Skeletal muscle tissue (tissue), 7 donors: ENCODE data around the gene PLPP7.

DNA sequence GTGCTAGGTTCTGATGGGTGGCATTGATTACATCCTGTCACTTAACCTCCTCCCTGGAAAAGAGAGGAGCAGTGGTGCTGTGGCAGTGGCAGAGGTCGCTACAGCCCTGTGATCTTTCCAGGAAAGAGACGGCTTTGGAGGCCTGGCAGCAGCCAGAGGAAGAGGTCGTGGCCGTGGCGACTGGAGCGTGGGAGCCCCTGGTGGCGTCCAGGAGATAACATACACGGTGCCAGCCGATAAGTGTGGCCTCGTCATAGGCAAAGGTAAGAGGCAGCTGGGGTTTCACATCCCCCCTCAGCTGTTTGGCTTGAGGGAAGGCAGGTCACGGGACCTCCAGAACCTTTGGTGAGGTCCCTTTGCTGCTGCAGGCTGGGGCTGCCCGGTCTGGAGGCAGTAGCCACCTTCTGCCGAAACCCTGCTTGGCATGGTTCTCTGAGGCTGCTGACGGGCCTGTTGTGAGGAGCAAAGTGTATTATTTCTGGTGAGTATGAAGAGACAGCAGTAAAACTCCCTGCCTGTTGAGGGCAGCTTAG, 38.1 kb upstream of the PRDM12 start:
- PRO-cap, 3 experiments, result no peak in any of the 3 experiments
- RAMPAGE, long total RNA, result no peak
- RRBS, 2 experiments, result no CpG with 5 or more reads among the region's 14 CpGs

GRCh38 chr9:130719522-130719990, 26.0 kb downstream of the EXOSC2 start:
- PRO-cap, 3 experiments, result no peak in any of the 3 experiments
- RAMPAGE, long total RNA, result no peak
- RRBS, 2 experiments, result no CpG with 5 or more reads among the region's 3 CpGs

GRCh38 chr9:130782583-130782906, 52.5 kb upstream of the ABL1 start:
- PRO-cap, 3 experiments, result peak in 1 of 3 experiments; most common minus-strand start chr9:130782735 (in 1)
- RAMPAGE, long total RNA, result no peak
- RRBS, 2 experiments, result no CpG with 5 or more reads among the region's 4 CpGs

GRCh38 chr9:130788782-130789883, 45.9 kb upstream of the ABL1 start:
- PRO-cap, 3 experiments, result no peak in any of the 3 experiments
- RAMPAGE, long total RNA, result no peak
- RRBS, 2 experiments, result no CpG with 5 or more reads among the region's 5 CpGs

GRCh38 chr9:130880394-130880917, 16.2 kb downstream of the QRFP start:
- PRO-cap, 3 experiments, result no peak in any of the 3 experiments
- RAMPAGE, long total RNA, result no peak
- RRBS, 2 experiments, result no CpG with 5 or more reads among the region's 10 CpGs

DNA sequence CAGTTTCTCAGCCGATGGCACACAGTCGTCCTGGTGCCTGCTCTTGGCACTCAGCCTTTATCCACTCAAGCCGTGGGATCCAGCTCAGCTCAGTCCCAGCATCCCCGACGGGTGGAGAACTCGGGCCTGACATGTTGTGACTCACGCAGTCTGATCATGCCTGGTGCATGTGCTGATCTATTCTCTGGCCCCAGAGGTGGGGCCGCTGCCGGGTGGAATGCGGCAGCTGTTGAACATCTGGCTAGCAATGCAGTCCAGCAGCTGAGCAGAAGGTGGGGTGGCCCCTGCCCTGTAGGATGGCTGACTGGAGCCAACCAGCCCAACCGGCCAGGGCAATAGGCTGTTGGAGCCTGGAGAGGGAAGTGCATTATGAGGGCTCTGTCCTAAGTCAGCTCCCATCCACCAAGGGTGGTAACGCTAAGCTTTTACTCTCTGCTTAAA, 1.7 kb upstream of the AIF1L start:
- PRO-cap, 3 experiments, result no peak in any of the 3 experiments
- RAMPAGE, long total RNA, result no peak
- RRBS, 2 experiments, result 9 to 10% methylated on average over 3 of the region's 12 CpGs

DNA sequence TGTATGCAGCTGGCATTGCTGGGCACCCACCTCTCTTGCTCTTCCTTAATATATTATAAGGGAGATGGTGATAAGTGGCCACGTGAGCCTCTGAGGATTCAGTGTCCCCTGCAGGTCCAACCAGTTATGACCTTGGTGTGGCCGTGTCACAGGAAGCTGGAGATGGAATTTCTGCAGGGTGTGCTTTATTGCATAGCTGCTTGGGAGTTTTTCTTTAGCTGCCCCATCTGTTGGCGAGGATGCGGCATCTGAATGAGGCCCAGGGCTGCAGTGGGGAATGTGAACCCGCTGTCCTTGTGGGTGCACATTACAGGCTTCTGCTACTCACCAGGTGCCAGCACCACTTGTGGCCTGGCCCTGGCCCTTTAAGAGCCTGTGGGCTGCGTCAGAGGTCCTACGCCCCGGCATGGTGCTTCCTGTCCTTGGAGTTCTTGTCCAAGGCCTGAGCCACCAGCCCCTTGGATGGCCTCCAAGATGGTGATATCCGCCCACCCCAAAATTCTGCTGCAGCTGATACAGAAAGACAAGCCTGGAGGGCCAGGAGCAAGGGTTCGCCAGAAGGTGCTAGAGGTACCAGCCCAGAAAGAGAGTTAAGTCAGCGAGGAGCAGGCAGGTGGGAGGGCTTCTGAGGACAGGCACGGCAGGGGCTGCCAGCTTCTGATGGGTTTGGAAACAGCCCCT, 6.2 kb downstream of the AIF1L start:
- PRO-cap, 3 experiments, result no peak in any of the 3 experiments
- RAMPAGE, long total RNA, result no peak
- RRBS, 2 experiments, result no CpG with 5 or more reads among the region's 12 CpGs

- PRO-cap, 3 experiments, result no peak in any of the 3 experiments
- RAMPAGE, long total RNA, result no peak
- RRBS, 2 experiments, result no CpG with 5 or more reads among the region's 8 CpGs
Measured at GRCh38 chr9:131162159-131163360, 37.2 kb downstream of the NUP214 start.

- PRO-cap, 3 experiments, result no peak in any of the 3 experiments
- RAMPAGE, long total RNA, result no peak
- RRBS, 2 experiments, result 72 to 83% methylated on average over 7 of the region's 27 CpGs
Measured at GRCh38 chr9:131235124-131236249, 40.8 kb downstream of the FAM78A start.

DNA sequence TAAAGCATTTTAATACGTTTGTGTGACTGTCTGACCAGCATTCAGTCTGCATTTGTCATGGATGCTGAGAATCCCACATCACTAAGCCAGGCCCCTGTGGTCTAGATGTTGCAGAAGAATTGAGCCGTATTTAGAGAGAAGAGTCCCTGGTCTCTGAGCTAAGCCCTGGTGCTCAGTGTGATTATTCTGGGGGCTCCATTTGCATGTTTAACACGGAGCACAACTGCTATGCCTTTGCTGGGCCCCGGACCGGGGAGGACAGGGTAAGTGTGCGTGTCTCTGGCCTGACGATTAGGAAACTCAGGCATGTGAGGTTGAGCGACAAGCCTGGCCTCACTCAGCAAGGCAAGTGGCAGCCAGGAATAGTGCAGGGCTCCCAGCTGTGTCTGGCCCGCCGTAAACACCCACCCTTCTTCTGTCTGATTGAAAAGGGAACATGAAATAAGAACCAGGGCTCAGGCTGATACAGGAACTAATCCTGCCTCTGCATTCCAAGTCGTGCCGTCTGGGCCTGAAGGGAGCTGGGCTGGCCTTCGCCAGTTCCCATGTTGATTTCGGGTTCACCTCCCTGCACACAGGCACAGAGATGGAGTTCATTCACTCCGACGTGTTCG, 22.3 kb downstream of the FAM78A start:
- PRO-cap, 3 experiments, result peak in 1 of 3 experiments; most common plus-strand start position 494 of the sequence (in 1); most common minus-strand start position 260 of the sequence (in 1)
- RAMPAGE, long total RNA, result no peak
- RRBS, 2 experiments, result no CpG with 5 or more reads among the region's 17 CpGs

GRCh38 chr9:131255060-131255518, 21.2 kb downstream of the FAM78A start:
- PRO-cap, 3 experiments, result no peak in any of the 3 experiments
- RAMPAGE, long total RNA, result no peak
- RRBS, 2 experiments, result no CpG with 5 or more reads among the region's 9 CpGs

- PRO-cap, 3 experiments, result peak in 3 of 3 experiments; most common plus-strand start chr9:131289720 (in 2); most common minus-strand start chr9:131289331 (in 2)
- RAMPAGE, long total RNA, result start-site peak on the plus strand at chr9:131289812-131289899, 44 and 46 reads in 2 replicates
- RRBS, 2 experiments, result 6 to 12% methylated on average over 12 of the region's 45 CpGs
Measured at GRCh38 chr9:131288799-131290029, at the start of gene PLPP7. Gene PLPP7, plus strand, starts transcription at chr9:131289723.

DNA sequence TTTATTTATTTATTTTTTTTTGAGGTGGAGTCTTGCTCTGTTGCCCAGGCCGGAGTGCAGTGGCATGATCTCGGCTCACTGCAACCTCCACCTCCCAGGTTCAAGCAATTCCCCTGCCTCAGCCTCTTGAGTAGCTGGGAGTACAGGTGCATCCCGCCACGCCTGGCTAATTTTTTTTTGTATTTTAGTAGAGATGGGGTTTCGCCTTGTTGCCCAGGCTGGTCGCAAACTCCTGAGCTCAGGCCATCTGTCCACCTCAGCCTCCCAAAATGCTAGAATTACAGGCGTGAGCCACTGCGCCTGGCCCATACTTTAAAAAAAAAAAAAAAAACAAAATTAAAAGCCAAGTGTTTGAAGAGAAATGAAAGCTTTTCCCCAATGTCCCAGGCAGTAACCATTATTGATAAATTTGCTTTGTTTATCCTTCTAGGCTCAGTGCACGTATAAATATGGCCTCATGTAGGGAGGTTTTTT, 9.5 kb downstream of the PRRC2B start:
- PRO-cap, 3 experiments, result no peak in any of the 3 experiments
- RAMPAGE, long total RNA, result no peak
- RRBS, 2 experiments, result no CpG with 5 or more reads among the region's 9 CpGs

- PRO-cap, 3 experiments, result no peak in any of the 3 experiments
- RAMPAGE, long total RNA, result no peak
- RRBS, 2 experiments, result no CpG with 5 or more reads among the region's 4 CpGs
Measured at GRCh38 chr9:131418156-131418823, 24.4 kb downstream of the PRRC2B start.

- PRO-cap, 3 experiments, result peak in 1 of 3 experiments; most common plus-strand start chr9:131476872 (in 1); most common minus-strand start chr9:131476687 (in 1)
- RAMPAGE, long total RNA, result no peak
- RRBS, 2 experiments, result 48 to 63% methylated on average over 18 of the region's 65 CpGs
Measured at GRCh38 chr9:131475737-131477011, 26.5 kb upstream of the POMT1 start.

GRCh38 chr9:131499685-131500342, 2.9 kb upstream of the POMT1 start:
- PRO-cap, 3 experiments, result no peak in any of the 3 experiments
- RAMPAGE, long total RNA, result no peak
- RRBS, 2 experiments, result no CpG with 5 or more reads among the region's 13 CpGs

DNA sequence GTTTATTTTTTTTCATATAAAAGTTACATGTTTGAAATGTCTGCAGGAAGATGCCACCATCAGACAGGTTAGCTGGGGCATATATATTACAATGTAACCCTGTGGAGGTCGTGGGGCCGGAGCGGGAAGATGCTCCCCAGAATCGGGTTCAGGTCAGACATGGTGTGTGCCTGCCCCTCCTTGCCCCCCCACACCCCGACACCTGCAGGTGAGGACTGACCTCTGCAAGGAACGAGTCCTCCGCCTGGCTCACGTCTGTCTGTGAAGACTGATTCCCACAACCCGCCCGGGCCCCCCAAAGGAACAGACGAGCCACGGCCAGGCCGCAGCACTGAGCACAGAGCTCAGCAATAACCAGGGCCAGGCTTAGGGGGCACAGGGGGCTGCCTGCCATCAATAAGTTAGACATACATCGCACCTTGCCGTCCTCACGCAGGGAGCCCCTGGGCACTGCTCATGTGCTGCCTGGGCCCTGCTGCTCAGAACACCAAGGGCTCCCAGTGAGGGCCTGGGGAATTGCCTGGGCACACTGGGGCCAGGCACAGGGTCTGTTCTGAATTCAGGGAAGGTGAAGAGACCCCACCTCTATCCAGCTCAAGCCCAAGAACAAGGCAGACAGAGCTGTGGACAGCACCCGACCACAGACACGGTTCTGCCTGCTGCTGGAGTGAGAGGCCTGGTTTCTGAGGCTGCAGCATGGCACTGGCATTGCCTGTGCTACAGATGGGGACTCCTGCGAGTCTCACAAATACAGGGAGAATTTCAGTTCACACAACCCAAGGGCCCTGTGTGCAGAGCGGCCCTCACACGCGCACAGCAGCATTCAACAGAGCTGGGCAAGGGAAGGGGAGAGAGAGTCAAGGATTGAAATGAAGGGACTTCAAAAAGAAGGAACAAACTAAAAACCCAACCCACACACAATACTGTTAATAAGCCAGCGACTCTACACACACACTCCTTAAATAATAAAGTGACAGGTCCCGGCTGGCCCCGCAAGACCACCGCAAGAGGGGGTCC, 31.8 kb downstream of the PRRT1B start:
- PRO-cap, 3 experiments, result no peak in any of the 3 experiments
- RAMPAGE, long total RNA, result no peak
- RRBS, 2 experiments, result no CpG with 5 or more reads among the region's 26 CpGs

- PRO-cap, 3 experiments, result no peak in any of the 3 experiments
- RAMPAGE, long total RNA, result no peak
- RRBS, 2 experiments, result no CpG with 5 or more reads among the region's 8 CpGs
Measured at GRCh38 chr9:131612971-131613273, 67.6 kb downstream of the PRRT1B start.

DNA sequence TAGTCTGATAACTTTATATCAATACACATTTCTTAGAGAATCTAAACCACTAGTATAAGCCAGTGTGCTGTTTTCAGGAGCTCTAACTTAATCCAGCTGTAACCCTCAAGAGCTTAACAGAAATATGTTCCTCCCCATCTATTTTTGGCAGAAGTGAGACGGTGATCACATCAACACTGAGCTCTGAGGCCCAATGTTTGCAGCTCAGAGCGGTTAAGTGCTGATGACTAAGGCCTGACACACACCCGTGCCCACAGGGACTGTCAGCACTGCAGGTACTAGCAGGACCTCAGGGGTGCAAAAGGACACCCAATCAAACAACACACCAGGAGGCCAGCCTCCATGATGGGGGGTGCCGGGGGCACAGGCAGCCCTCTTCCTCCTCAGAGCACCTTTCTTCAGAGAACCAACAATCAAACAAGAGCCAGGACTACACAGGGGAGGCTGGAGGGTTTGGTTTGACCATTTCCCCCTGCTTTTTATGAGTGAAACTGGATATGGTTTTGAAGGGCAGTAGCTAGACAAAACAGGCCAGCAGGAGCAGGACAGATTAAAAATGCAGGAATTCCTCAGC, 61.3 kb downstream of the RAPGEF1 start:
- PRO-cap, 3 experiments, result peak in 1 of 3 experiments; most common plus-strand start position 292 of the sequence (in 1); most common minus-strand start position 94 of the sequence (in 1)
- RAMPAGE, long total RNA, result no peak
- RRBS, 2 experiments, result no CpG with 5 or more reads among the region's 4 CpGs

DNA sequence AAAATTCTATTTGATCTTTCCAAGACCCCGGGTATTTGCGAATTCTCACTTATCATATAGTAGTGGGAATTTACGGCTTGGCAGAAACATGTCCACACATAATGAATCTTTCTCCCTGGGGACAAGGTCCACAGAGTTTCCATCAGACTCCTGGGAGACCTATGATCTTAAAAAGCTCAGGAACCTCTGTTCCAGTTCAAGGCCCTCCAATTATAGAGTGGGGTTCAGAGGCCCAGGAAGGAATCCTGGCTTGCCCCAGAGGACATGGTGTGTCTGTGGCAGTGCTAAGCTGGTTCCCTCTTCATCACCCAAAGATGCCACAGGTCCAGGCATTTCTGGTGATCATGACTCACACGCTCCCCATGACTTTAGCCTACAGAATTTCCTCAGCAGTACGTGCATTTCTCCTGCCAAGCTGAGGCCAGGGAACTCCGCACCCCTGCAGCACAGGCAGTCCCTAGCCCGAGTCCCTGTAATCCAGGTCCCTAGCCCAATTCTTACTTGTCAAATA, 12.6 kb downstream of the RAPGEF1 start:
- PRO-cap, 3 experiments, result peak in 2 of 3 experiments; most common plus-strand start position 392 of the sequence (in 1); most common minus-strand start position 305 of the sequence (in 2)
- RAMPAGE, long total RNA, result no peak
- RRBS, 2 experiments, result no CpG with 5 or more reads among the region's 7 CpGs